Epithelial cell of proximal tubule (primary cell): ENCODE measurements around the genes C5orf58 and SMIM23.

- RAMPAGE, long total RNA: no peak
- RRBS: no CpG with 5 or more reads among the region's 9 CpGs
Observed at GRCh38 chr5:168707886-168708515, 128.8 kb upstream of the PANK3 start.

GRCh38 chr5:168789375-168789858, 210.2 kb upstream of the PANK3 start:
- RAMPAGE, long total RNA: no peak
- RRBS: no CpG with 5 or more reads among the region's 9 CpGs

- RAMPAGE, long total RNA: no peak
- RRBS: no CpG with 5 or more reads among the region's 1 CpG
Observed at GRCh38 chr5:168798011-168798288, 218.8 kb upstream of the PANK3 start.

DNA sequence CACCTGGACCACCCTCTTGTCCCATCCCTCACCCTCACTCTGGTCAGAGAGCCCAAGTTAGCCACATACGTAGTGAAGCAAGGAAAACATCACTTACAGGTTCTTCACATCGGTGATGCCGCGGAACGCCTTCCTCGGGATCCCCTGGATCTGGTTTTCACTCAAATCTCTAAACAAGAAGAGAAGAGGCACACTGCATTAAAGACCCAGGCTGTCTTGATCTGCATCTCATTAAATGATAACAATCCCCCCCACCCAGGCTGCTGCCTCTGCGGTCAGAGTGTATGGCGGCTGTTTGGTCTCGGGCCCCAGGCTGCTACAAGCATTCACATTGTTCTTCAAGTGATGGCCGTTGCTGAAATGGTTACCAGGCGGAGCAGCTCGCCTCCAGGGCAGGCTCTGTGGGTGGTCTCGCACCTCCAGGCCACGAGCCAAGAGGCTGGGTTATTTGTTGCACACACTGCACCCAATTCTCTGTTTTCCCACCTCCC, 304.0 kb upstream of the PANK3 start:
- RAMPAGE, long total RNA: no peak
- RRBS: no CpG with 5 or more reads among the region's 14 CpGs

- RAMPAGE, long total RNA: no peak
- RRBS: no CpG with 5 or more reads among the region's 5 CpGs
Observed at GRCh38 chr5:169095304-169095821, 205.6 kb downstream of the SLIT3 start.

DNA sequence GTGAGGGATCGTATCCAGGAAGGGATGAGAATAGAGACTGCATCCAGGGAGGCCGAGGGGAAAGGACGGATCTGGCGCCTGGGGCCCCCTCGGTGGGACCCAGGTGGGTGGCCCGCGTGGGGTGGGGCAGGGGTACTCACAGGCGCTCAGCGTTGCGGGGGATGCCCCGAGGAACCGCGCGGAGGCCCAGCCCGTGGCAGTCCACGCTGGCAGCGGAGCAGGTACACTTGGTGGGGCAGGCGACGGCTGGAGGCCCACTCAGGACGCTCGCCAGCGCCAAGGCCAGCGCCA, 621 bp downstream of the SLIT3 start:
- RAMPAGE, long total RNA: no peak
- RRBS: no CpG with 5 or more reads among the region's 23 CpGs

- RAMPAGE, long total RNA: no peak
- RRBS: no CpG with 5 or more reads among the region's 8 CpGs
Observed at GRCh38 chr5:169650885-169651584, 14.0 kb downstream of the DOCK2 start.

- RAMPAGE, long total RNA: no peak
- RRBS: no CpG with 5 or more reads among the region's 9 CpGs
Observed at GRCh38 chr5:170151019-170151814, 45.5 kb downstream of the FOXI1 start.

DNA sequence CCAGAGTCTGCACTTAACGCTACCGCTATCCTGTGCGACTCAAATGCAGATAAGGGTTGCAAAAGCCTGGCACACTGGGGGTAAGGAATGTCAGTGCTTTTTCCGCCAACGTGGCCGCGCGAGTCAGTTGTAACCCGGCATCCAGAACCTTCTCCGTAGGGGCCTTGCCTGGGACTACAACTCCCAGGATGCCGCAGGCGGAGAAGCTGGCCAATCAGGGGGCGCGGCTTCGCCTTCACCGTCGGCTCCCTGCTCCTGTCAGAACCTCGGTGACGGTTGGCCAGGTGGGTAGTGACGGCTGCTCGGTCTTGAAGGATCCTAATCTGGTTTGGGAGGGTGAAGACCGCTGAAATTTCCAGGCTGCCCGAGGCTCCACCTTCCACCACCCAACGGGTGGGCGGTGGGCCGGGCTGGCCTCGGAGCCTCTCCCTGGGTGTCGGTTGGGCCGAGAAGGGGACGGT, at the start of gene C5orf58:
Gene C5orf58 (plus strand): TSS at position 262 of the 461 bp plus-strand sequence.
- RAMPAGE, long total RNA: no peak
- RRBS: 100% methylated on average over 3 of the region's 30 CpGs

DNA sequence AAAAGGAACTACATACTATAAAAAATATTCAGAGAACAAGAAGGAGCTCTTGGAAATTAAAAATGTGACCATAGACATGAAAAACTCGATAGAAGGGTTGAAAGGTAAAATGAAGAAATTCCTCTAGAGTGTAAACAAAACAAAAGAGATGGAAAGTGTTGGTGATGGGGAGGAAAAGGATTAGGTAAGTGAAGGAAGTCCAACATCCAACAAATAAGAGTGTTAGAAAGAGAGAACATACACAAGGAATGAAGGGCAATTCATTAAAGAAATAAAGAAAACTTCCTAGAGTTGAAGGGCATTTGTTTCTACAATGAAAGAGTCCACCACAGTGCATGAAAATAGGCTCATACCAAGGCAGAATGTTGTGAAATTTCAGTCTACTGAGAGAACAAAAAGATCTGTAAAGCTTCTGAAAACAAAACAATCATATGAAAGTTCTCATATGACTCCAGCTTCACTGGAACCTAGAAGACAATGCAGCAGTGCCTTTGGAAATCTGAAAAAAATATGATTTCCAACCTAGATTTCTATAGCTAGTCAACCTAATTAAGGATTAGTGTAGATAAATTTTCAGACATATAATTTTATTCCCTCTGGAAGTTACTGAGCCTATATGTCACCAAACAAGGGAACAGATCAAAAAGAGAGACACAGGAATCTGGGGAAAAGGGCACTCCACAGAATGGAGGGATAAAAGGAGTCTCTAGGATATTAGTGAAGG, 5.7 kb downstream of the C5orf58 start:
- RAMPAGE, long total RNA: no peak
- RRBS: no CpG with 5 or more reads among the region's 1 CpG

DNA sequence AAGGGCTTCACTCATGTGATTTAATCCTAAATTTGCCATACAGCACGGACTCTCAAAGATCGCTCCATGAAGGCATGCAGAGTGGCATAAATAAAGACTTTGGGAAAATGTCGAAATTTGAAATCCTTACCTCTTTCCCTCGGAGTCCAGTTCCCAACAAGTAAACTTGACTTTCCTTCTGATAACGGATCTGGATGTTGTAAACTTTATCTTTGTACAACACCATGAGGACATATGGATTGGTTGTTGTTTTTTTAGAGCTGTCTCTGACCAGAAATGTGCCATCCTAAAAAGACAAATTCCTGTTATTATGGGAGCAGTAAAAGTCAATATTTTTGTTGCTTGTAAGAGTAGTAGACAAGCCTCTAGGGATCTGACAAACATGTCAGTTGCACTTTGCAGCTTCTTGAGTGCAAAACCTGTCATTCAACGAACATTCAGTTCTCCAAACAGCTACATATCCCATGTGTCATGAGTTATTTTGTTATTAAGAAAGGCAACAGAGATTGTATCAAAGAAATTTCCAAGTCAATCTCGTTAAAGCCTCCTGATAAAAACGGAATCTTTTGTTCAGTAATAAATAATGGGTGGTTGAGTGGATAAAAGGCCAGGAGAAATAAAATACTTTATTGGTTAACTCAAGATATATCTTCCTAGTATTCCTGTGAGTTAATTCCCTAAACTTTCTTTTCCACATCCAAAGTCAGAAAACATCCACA, 18.0 kb downstream of the C5orf58 start:
- RAMPAGE, long total RNA: no peak
- RRBS: no CpG with 5 or more reads among the region's 8 CpGs

DNA sequence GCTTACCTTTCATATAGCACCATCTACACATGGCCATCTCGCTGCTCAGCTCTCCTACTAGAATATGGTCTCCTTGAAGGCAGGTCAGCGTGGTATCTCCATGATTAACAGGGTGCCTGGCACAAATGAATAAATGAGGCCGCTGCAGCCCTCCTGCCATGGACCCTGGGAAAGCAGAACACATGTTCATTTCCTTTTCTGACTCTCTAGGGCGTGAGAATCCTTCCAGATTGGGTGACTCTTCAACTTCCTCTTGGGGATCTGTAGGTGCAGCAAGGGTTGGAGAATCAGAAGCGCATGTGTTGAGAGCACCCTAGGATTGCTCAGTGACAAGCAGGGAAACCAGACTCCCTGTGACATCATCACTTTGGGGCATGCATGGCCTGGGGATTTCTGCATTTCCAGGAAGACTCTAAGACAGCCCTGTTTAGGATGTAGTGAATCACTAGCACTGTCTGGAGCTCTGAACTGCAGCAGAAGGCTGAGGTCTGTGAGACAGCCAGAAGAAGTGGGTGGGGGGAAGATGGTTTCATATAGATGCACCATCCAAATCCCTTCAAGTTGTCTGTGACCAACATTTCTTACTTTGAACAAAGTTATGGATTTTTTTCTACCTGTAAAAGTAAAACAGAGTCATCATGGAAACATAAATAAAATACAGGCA, 15.1 kb upstream of the LCP2 start:
- RAMPAGE, long total RNA: no peak
- RRBS: no CpG with 5 or more reads among the region's 5 CpGs

GRCh38 chr5:170353006-170353950, 35.9 kb downstream of the KCNMB1 start:
- RAMPAGE, long total RNA: no peak
- RRBS: no CpG with 5 or more reads among the region's 22 CpGs

- RAMPAGE, long total RNA: no peak
- RRBS: no CpG with 5 or more reads among the region's 3 CpGs
Observed at GRCh38 chr5:170404397-170404820, 15.2 kb upstream of the KCNMB1 start.

- RAMPAGE, long total RNA: no peak
- RRBS: no CpG with 5 or more reads among the region's 6 CpGs
Observed at GRCh38 chr5:170783926-170784125, 301 bp downstream of the GABRP start.

DNA sequence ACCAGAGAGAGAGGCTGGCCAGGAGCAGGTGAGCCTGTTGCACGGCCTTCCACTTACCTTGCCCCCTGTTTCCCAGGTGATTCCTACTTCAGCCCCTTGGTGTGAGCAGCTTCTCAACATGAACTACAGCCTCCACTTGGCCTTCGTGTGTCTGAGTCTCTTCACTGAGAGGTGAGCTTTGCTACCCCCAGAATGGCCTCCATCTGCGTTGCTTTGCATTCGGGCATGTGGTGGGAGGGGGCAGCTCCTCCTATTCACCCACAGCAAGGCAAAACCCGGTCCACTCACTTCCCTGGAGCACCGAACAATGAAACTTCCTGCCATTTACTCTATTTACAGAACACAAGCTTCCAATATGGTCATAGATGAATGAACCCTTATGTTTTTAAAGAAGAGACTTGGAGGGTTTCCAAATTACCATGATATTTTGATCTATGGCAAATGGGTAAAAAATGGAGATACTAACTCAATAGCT, 5.0 kb downstream of the GABRP start:
- RAMPAGE, long total RNA: no peak
- RRBS: no CpG with 5 or more reads among the region's 6 CpGs

- RAMPAGE, long total RNA: no peak
- RRBS: 3% methylated on average over 30 of the region's 65 CpGs
Observed at GRCh38 chr5:170862174-170862975, 557 bp downstream of the RANBP17 start.

- RAMPAGE, long total RNA: no peak
- RRBS: no CpG with 5 or more reads among the region's 5 CpGs
Observed at GRCh38 chr5:171644223-171644574, 141.4 kb upstream of the SMIM23 start.

DNA sequence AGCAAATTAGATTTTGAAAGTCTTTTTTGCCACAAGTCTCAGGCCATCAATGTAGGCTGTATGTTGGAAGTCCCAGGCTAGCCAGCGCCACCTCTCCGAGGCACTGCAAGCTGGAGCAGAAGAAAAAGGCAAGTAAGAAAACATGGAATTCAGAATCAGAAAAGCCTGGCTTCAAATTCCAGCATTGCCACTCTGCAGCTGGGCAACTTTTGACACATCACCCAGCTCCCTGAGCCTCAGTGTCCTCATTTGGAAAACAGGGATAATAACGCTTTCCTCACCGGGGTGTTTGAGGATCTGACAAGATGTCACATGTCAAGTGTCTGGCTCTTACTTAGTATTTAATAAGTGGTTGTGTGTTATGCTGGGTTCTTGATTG, 48.4 kb upstream of the SMIM23 start:
- RAMPAGE, long total RNA: no peak
- RRBS: no CpG with 5 or more reads among the region's 4 CpGs

DNA sequence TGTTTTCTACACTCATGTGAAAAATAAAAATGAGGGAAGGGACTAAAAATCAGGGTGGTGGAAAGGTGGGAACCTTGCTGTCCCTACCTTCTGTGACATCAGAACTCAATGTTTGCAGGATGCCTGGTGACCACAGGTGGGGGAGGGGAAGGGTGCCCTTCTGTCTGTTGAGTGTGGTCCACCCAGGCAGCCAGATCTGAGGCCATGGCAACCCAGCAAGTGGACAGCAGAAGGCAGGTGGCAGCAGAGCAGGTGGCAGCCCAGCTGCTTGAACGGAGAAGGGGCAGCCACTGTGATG, at the start of gene SMIM23:
Gene SMIM23 (plus strand): TSS at position 150 of the 298 bp plus-strand sequence.
- RAMPAGE, long total RNA: no peak
- RRBS: no CpG with 5 or more reads among the region's 1 CpG